Measurements from ENCODE around the gene ACP1.

- RRBS = no CpG with 5 or more reads among the region's 10 CpGs
Observed at GRCh38 chr2:38020-38605, 8.2 kb downstream of the FAM110C start.

DNA sequence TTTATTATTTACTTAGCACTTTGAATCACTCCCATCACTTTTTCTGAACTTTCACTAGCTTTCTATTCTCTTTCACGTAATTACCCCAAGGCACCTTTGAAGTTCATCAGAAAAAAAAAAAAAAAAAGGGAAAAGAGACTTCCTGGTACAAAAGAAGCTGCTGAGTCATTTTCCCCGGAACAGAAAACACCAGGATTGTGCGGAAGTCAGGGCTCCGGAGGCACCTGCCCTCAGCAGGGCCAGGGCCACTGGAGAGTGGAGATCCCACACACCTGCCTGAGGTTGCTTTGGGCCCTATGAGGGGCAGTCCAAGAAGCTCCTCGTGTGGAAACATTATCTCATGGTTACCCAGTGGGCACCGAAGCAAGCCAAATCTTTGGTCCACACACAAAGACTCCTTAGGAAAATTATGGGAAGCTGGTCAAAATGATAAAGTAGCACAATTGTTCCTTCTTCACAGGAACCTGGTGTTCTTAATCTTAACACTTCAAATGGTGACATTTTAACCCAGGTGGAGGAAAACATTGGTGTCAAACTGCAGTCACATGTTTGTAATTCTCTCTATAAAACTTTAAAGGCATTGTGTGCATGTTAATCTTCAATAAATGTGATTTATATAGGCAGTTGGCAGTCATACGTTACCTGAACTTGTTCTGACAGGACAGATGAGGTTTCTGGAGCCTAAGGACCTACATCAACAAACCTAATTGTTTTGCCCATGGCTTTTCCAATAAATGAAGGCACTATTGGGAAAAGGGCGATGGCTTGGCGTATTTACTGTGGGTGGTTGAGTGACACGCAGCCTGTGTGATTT is 23.3 kb upstream of the FAM110C start:
- RRBS = no CpG with 5 or more reads among the region's 10 CpGs

DNA sequence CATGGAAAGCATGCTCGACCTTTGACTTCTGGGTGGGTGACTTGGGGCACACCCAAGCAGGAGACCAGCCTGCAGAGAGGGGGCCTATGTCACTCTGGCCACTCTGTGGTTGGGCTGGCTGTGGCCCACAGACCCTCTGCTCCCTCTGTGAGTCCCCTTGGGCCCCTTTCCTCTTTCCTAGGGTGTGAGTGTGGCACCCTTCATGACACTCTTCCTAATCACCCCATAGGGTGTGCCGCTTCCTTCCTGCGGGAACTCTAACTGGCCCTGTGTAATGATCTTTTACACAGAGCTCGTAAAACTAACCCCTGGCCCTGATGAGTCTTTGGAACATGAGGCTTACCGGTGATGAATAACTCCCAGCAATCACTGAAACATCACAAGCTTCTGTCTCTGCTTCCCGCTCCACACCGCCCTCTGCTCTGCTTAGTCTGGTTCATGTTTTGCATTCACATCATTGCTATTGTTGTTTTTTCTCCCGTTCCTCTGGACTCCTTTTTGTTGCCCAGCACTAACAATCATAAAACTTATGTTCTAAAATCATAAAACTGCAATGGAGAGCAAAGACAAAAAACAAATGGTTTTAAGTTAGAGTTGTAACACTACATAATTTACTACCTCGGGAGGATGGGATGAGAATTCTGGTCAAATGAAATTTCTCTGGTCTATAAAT is 101.1 kb downstream of the SH3YL1 start:
- RRBS = no CpG with 5 or more reads among the region's 9 CpGs

GRCh38 chr2:264309-265023 is at the start of gene ACP1:
Gene ACP1 (plus strand): TSS chr2:264947.
- RRBS = no CpG with 5 or more reads among the region's 77 CpGs

GRCh38 chr2:675985-676599 is 1.1 kb downstream of the TMEM18 start:
- RRBS = no CpG with 5 or more reads among the region's 18 CpGs

DNA sequence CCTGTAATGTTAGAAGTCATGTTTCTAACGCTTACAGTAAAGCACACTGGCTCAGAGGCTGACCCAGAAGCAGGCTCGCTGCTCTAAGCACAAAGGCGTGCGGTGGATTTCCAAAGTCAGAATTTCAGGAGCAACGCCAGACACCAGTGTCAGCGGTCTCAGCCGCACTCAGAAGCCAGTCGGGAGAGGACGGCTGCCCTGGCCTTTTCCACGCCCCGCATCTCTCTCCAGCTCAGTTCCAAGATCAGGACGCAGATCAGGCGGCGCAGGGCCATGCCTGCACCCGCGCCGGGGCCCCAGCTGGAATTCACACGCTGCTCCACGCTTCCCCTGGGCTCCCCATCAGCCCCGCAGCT is 14.5 kb upstream of the TMEM18 start:
- RRBS = no CpG with 5 or more reads among the region's 20 CpGs

DNA sequence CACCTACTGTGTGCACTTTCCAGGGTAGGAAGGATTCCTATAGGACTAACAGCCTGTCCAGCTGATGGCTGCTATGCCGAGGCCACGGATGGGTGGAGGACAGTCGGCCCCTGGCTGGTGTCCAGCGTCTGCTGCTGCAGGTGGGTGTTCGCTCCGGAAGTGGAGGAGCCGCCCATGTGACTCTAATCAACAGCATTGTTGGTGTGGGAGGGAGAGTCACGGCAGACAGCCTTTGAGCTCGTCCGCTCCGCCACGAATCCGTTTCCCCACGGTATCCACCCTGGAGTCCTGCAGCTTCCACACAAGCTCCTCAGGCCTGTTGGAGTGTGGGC is 186.0 kb upstream of the TPO start:
- RRBS = no CpG with 5 or more reads among the region's 14 CpGs

DNA sequence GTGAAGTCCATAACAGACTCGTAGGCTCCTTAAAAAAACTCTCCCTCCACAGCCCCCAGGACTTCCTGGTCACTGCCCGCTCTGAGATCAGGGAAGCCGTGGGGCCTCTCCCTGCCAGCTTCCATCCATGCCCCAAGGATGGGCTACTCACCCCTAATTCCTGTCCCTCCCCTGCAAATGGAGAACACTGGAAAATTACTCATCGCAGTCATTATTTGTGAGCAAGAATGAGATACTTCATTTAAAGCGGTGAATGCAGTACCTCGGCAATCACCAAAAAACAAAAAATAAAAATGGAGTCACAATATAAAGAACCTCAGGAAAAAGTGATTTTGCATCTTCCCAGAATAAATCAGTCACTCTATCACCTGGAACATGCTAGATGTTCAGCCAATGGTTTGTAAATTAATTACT is 2.6 kb downstream of the TPO start:
- RRBS = no CpG with 5 or more reads among the region's 6 CpGs

- RRBS = no CpG with 5 or more reads among the region's 9 CpGs
Observed at GRCh38 chr2:1614640-1615039, 129.7 kb downstream of the PXDN start.

GRCh38 chr2:1626178-1626711 is 118.1 kb downstream of the PXDN start:
- RRBS = no CpG with 5 or more reads among the region's 13 CpGs

GRCh38 chr2:1633899-1634535 is 110.3 kb downstream of the PXDN start:
- RRBS = no CpG with 5 or more reads among the region's 16 CpGs

- RRBS = 81% methylated on average over 13 of the region's 15 CpGs
Observed at GRCh38 chr2:1643360-1643772, 100.9 kb downstream of the PXDN start.

DNA sequence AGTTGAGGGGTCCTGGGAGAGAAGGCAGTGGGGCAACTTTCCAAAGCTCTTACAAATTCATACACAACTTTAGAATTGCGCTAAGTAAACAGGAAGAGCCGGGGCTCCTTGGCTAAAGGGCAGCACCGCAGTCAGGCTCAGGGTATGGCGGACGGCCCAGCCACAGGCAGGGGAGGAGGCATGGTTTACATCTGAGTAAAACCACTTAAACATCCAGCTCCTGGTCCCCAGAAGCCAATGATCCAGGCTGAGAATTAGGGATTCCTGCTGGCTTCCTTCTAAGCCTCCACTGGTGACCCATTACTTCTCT is 13.9 kb downstream of the PXDN start:
- RRBS = no CpG with 5 or more reads among the region's 5 CpGs

- RRBS = 37% methylated on average over 3 of the region's 15 CpGs
Observed at GRCh38 chr2:1731596-1732719, 12.4 kb downstream of the PXDN start.

- RRBS = 7% methylated on average over 6 of the region's 24 CpGs
Observed at GRCh38 chr2:1745076-1745823, 935 bp upstream of the PXDN start.

GRCh38 chr2:1990724-1991093 is 246.4 kb upstream of the PXDN start:
- RRBS = no CpG with 5 or more reads among the region's 6 CpGs

DNA sequence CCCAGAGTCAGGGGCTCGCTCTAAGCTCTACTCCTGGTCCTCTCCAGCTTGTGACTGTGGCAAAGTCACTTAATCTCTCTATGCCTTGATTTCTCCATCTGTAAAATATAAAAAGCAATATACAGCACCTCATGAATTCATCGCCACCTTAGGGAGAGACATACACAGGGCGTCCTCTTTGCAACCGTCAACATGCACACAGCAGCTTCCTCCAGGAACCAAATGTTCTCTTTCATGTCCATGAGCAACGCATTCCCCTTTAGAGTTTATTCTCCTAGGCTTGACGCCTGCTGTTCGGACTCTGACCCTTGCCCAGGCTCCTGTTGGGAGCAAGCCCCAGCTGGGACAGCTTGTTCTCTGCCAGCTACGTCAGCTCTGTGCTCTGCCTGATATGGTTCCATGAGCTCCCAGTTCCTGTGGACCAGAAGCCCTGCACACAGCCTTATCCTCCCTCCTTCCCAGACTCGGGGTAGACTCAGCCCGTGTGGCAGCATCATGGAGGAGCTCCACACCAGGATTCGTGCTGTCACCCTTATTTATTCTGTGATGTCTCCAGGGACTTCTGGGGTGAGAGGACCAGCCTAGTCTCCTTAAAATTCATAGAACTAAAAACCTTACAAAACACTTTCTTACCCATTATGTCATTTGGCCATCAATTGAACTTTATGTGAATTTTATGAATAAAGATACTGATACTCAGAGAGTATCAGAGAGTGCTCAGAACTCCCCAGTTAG is 253.1 kb upstream of the PXDN start:
- RRBS = no CpG with 5 or more reads among the region's 11 CpGs

DNA sequence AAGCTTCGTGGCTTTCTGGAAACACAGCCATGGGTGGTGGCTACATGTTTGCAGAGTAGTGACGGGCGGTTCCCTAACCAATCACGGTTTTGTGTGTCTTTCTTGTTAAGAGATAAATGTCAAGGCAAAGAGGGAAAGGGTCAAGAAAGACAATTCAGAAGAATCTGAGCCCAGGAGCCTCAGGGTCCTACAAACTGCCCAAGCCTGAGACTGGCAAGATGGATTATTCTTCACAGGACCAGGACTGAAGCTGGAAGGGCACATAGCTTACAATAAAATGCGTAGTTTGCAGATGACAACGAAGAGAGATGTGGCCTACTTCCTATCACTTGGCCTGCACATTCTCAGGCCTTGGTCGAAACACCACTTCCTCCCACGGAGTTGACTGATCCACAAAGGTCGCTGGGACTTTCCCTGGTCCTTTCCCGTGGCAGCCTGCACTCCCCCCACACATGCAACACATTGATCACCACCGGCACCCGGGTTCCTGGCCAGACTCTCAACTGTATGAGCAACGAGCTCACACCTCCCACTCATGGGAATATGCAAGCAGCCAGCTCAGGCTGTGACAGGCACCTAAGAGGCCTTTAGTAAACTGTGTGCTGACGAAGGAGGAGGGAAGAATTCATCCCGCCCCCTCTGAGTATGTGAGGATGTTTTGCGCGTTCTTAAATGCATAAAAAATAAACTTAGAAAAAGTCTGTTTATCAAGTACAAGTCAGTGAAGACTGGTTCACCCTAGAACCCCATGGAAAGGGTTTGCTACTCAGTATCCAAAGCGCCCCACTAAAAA is 154.6 kb downstream of the EIPR1 start:
- RRBS = no CpG with 5 or more reads among the region's 18 CpGs

- RRBS = no CpG with 5 or more reads among the region's 11 CpGs
Observed at GRCh38 chr2:3300441-3301018, 77.1 kb downstream of the EIPR1 start.

DNA sequence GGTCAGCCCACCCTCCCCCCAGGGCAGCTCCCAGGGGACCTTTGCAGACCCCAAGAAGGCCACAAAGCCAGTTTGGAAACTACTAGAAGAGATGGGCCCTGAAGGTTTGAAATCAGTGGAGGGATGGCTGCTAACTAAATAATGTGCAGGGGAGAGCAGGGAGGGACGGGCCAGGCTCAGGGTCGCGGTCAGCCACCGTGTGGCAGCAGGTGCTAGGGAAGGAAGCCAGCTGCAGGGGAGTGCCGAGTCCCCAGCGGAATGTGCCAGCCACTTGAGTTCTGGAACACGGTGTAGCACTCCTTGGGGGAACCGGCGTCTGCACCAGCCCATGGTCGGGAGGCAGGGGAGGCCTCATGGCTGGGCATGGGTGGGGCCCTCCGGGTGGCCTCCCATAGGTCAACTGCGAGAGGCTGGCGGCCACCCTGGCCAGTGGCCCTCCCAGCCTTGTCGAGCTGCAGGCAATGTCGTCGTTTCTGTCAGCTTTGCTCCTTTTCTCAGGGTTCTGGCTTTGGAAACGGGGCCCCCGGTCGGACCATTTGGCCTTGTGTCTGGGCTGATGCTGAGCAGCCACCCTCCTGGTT is 59.8 kb downstream of the ADI1 start:
- RRBS = 81% methylated on average over 4 of the region's 19 CpGs

All from pericardium (tissue), 1 donor.